Right ventricle myocardium (tissue), 1 donor: Measurements from ENCODE around the genes OXSR1, SLC22A13, SLC22A14 and XYLB.

GRCh38 chr3:38154717-38155425, 10.5 kb upstream of the OXSR1 start:
- PRO-cap, 2 experiments, result no peak in any of the 2 experiments

DNA sequence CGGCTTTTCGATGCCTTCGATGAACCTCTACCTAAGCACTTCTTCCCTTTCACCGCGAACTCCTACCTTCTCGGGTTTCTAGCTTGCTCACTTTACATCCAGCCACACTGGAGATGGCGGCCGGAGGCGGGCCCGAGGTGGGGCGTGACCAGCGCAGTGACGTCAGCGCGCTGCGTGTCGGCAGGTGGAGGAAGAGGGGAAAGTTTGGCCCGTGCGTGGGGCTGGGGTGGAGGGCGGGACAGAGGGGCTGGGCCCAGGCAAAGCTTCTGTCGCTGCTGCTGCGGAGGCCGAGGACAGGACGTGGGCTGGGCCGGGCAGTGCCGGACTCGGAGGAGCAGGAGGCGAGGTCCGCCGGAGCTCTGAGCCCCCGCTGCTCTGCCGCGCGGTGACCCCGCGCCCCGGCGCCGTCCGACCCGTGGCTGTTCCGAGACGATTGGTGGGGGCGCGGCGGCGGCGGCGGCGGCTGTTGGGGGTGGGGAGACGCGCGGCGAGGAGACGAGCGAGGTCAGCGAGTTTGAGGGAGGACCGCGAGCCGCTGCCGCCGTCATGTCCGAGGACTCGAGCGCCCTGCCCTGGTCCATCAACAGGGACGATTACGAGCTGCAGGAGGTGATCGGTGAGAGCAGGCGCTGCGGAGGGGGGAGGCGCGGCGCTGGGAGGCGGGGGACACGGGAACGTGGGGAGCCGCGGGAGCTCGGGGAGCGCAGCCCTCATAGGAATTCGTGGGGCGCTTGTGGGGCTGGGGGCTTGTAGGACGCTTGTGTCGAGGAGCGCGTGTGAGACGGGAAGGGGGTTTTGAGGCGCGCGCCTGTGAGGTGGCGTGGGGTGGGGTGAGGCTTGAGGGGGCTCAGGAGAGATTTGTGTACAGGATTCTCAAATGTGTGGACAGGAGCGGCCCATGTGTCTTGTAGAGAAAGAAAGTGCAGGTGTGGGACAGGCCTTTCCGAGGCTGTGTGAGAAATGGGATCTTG, at the start of gene OXSR1:
OXSR1 (plus strand) TSS at position 207 of the 971 bp plus-strand sequence.
- PRO-cap, 2 experiments, result peak in 2 of 2 experiments; most common plus-strand start position 241 of the sequence (in 2); most common minus-strand start position 115 of the sequence (in 2)

DNA sequence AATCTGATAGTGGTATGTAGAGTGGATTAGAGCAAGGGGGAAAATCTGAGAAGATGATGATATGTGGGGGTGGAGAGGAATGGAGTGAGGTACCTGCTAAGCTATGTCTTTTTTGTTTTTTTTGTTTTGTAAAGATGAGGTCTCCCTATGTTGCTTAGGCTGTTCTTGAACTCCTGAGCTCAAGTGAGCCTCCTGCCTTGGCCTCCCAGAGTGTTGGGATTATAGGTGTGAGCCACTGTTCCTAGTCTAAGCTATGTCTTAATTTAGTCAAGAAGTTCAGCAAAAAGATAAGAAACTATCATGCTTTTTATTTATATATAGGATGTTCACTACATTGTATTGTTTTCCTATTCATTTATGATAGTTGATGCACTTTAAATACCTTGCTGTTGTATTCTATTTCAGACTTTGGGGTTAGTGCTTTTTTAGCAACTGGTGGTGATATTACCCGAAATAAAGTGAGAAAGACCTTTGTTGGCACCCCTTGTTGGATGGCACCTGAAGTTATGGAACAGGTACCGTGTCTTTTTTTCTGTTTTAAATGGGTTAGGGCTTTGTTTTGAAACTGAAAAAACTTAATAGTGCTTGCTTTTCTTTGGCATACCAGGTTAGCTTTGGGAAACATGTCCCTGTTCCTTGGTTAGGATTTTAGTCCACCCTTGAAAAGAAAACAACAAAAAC, 44.3 kb upstream of the SLC22A13 start:
- PRO-cap, 2 experiments, result no peak in any of the 2 experiments

GRCh38 chr3:38265364-38266042, at the start of gene SLC22A13:
Gene SLC22A13, plus strand, starts transcription at chr3:38265812.
- PRO-cap, 2 experiments, result no peak in any of the 2 experiments

DNA sequence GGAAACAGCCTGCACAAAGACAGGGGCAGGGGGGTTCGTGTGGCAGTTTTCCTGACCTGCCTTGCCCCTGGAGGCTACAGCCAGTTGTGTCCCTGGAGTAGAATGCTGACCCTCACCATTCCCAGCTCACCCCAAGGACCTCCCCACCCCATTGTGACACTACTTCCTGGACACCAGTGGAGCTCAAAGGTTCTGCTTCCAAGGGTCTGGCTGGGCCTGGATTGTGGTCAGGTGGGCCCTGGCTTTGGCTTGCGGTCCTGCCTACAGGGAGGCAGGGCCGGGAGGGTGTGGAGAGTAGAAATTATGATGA, at the start of gene SLC22A14:
SLC22A14 (plus strand) TSS at position 186 of the 310 bp plus-strand sequence.
- PRO-cap, 2 experiments, result no peak in any of the 2 experiments

DNA sequence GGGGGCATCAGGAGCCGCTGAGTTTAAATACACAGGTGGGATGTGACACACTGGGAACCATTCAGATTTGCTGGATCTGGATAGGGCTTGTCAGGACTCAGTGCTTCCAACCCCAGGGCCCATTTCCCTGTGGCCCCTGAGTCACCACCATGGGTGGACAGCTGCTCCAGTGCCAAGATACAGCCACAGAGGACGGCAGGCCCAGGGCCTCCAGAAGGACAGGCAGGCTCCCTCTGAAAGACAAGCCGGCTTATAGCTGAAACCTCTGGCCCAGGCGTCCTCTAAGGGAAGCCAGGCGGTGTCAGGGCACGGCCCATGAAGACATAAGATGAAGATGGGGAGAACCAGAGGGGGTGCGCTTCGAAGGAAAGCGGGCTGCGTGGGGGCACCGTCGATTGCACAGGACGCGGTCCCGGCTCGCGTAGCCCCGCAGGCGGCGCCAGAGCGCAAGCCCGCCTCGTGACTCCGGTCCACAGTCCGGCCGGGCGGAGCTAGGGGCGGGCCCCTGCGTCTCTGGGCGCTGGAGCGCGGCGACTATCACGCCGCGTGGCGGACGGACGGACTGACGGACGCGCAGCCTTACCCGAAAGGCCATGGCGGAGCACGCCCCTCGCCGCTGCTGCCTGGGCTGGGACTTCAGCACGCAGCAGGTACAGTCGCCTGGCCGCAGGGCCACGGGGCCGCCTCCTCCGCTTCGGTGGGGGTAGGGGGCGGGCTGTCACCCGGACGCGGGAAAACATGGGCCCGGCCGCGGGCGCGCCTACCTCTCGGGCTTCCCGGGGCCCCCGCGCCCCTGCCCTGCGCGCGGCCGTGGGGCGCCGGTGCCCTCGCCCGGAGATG, at the start of gene XYLB:
XYLB (plus strand) TSS at position 510 of the 840 bp plus-strand sequence.
- PRO-cap, 2 experiments, result peak in 2 of 2 experiments; most common plus-strand start position 523 of the sequence (in 2); most common minus-strand start position 419 of the sequence (in 2)

DNA sequence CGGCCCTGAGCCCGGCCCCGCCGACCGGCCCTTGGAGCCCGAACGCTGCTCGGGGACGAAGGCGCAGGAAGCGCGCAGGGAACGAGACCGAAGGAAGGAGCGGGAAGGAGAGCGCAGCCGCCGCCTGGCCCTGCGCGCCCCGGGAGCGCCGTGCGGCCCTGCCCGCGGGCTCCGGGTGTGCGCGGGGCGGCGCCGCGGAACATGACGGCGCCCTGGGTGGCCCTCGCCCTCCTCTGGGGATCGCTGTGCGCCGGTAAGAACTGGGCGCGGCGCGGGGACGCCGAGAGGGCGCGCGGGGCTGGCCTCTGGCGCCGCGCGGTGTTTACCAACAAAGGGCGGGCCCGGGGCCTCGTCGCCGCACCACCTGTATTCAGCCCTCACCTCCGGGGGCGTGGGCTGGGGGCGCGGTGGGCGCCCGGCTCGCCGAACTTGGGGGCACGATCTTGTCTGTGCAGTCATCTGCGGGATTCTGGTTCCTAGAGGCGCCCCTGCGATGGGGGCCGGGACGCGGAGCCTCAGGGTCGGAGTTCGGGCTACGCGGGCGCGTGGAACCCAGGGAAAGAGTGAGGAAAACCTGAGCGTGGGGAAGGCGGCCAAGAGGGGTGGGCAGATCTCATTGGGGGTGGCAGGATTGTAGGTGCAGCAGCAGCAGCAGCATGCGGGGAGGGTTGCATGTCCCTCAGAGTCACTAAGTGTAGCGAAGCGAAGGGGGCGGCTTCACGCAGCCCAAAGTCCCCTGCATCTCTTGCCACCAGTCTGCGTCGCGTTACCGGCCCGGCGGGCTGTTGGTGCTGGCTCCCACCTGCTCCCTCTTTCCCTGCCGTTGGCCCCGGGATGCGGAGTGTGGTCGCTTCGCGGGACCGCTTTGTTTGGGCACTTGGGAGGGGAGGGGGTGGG, 680 bp downstream of the ACVR2B start:
- PRO-cap, 2 experiments, result peak in 2 of 2 experiments; most common plus-strand start position 259 of the sequence (in 2); most common minus-strand start position 179 of the sequence (in 2)

DNA sequence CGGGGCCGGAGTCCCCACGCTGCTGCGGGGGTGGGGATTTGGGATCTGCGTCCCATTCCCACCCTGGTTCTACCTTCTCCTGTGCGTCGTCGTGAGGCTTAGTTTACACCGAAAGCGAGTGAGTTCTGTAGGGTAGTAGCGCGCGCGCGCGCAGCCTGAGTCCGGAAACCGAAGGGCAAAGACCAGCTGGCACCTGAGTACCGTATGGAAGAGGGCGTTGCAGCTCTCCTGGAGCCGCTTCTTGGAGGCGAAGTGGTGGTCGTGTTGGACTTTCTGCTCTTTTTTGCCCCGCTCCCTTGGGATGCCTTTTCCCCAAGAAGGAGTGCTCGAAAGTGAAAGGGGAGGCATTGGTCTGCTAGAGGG, 1.8 kb downstream of the ACVR2B start:
- PRO-cap, 2 experiments, result peak in 2 of 2 experiments; most common plus-strand start position 101 of the sequence (in 2)

DNA sequence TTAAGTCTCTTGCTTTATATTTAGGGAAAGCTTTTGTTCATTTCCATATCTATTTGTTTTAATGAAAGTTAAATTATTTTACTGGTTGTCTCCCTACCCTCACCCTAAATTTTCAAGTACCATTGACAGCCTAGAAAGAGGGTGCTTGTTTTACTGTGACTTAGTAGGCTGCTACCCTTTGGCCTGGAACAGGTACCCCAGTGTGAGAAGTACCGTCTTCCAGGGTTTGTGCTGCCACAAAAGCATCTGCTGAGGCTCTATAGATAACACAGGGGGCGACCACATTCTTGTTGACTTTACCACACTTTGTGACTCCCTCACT, 23.4 kb downstream of the EXOG start:
- PRO-cap, 2 experiments, result no peak in any of the 2 experiments

- PRO-cap, 2 experiments, result peak in 2 of 2 experiments; most common plus-strand start chr3:38543941 (in 2); most common minus-strand start chr3:38543589 (in 2)
These were observed 47.4 kb downstream of the EXOG start for GRCh38 chr3:38543384-38544049.

DNA sequence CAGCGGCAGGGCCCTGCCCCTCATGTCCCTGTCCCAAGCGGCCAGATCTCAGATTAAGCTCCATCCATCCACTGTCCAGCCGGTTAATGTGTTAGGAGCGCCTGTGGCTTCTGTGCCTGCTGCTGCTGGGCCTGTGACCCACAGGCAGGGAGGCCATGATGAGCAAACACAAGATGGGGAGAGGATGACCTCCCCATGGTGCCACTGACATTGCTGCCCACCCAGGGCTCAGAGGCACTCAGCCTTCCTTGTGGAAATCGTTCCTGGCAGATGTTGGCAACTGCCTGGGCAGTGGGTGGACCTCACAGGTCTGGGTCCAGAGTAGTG, 38.6 kb downstream of the SCN5A start:
- PRO-cap, 2 experiments, result no peak in any of the 2 experiments

DNA sequence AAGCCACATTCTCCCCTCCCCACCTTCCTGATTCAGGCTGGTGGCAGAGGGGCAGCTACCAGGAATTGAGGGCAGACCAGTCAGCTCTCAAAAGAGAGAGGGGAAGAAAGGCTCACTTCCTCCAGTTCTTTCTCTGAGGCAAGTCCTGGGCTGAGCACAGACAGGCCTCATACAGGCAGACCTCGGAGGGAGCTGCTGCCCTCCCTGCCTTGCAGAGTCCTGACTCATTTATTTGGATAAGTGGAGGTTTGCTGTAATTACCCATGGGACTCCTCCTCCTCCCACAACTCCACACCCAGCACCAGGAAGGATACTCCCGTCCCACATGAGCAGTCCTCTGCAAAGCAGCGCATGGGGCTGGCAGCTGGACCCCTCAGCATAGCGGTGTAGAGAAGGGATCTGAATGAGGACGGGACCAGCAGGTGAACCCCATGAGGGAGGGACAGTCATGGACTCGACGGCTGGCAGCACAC, 13.4 kb upstream of the SCN10A start:
- PRO-cap, 2 experiments, result no peak in any of the 2 experiments

GRCh38 chr3:39094194-39094616, 13.2 kb downstream of the GORASP1 start:
- PRO-cap, 2 experiments, result no peak in any of the 2 experiments

DNA sequence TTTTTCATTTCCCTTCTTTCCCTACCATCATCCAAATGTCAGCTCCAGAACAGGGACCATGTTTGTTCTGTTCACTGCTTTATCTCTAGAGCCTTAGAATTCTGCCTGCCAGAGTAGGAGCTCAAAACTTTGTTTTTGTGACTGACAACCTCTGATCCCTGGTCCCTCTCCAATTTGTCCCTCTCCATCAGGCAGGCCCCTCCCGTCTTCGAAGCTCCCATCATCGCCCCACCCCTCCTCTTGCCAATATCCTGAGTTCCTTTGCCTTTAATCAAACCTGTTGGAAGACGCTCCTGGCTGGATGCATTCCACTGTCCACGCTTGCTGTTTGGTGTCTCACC, 1.3 kb downstream of the GORASP1 start:
- PRO-cap, 2 experiments, result no peak in any of the 2 experiments

- PRO-cap, 2 experiments, result no peak in any of the 2 experiments
These were observed 16.8 kb downstream of the CSRNP1 start for GRCh38 chr3:39136675-39136874.

- PRO-cap, 2 experiments, result no peak in any of the 2 experiments
These were observed 12.7 kb downstream of the CSRNP1 start for GRCh38 chr3:39140495-39141276.

GRCh38 chr3:39154385-39155107, 1.2 kb upstream of the CSRNP1 start:
- PRO-cap, 2 experiments, result peak in 2 of 2 experiments; most common minus-strand start chr3:39154566 (in 2)

GRCh38 chr3:39288352-39288920, 8.6 kb upstream of the CX3CR1 start:
- PRO-cap, 2 experiments, result no peak in any of the 2 experiments

DNA sequence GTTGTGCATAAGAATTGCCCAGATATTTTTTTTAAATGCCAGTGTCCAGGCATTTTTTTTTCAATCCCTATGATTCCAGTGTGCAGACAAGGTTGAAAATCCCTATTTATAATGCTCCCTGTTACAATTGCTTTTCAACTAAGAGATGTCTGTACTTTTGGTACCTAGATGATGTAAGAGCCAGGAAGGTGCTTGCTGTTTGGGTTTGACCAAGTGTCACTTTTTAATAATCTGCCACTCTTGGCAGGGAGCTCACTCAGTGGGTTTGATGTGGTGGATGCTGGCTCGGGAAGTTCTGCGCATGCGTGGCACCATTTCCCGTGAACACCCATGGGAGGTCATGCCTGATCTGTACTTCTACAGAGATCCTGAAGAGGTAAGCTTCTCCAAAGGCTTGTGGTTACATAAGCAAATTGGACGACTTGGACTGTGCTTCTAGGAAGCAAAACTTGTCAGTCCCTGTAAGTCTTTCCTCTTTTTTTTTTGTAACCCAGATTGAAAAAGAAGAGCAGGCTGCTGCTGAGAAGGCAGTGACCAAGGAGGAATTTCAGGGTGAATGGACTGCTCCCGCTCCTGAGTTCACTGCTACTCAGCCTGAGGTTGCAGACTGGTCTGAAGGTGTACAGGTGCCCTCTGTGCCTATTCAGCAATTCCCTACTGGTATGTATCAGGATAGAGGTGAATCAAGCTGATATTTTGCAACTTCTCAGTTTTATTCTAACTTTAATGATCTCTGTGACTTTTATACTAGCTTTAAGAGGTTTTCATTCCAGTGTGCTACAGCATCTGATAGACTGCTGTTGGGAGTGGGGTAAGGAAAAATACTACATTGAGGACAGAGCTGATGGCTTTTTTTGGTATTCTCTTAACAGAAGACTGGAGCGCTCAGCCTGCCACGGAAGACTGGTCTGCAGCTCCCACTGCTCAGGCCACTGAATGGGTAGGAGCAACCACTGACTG, 5.2 kb downstream of the RPSA start:
- PRO-cap, 2 experiments, result no peak in any of the 2 experiments

- PRO-cap, 2 experiments, result no peak in any of the 2 experiments
These were observed 97.2 kb downstream of the ZNF621 start for GRCh38 chr3:40621979-40622308.